ENCODE results near the gene SMARCA1.

DNA sequence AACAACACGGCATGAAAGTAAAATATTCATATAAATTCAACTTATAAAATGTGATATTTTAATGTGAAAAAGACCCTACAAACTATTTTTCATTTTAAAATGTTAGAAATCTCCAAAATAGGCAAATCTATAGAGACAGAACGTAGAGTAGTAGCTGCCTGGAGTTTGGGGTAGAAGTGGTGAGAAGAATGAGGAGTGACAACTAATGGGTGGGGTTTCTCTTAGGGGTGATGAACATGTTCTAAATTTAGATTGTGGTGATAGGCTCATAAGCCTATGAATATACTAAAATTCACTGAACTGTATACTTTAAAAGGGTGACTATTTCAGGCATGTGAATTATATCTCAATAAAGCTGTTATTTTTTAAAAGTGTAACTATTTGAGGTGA, 7.3 kb downstream of the UPF3B start:
- PRO-cap = no peak

- PRO-cap = bidirectional peak, plus-strand start at chrX:120251768, minus-strand start at chrX:120251691; unidirectional peak, minus-strand start at chrX:120251806
Measured at GRCh38 chrX:120251255-120252194, 913 bp downstream of the ZBTB33 start.

GRCh38 chrX:120259857-120260056, 9.1 kb downstream of the ZBTB33 start:
- PRO-cap = no peak

- PRO-cap = no peak
Measured at GRCh38 chrX:120438701-120439156, 30.4 kb downstream of the LAMP2 start.

DNA sequence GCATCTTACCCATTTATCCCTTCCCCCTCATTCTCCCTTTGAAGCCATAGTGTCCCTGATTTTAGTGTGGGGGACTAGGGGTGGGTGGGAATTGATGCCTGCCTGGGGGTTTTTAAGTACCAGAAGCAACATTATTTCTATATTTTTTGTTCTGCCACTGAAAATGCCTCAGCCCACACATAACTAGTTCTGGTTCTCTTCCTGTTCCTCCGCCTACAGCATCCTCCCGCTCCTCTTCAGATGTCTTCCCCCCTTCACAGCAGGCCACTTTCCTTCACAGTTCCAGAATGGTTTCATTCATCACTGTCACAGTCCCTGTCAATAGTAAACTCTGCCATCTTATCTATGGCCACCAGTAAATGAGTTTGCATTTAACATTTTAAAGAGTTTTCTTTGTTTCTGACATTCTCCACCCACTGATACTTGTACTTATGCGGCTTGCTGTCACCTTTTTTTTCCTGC, 114.0 kb downstream of the GLUD2 start:
- PRO-cap = no peak

DNA sequence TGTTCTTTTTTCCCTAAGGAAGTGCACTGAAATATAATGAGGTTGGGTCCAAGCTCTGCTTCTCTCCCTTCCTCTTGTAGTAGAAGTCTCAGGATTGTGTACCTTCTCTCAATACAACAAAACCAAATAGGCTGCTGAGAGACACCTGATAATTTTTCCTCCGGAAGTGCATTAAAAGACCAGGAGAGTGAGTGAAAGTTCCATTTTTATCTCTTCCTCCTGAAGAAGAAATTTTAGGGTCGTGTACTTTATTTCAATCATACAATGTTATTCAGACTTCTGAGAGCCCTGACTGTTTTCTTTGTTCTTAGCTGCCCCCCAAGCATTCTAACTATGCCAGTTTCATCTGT, 1052.1 kb upstream of the GRIA3 start:
- PRO-cap = no peak

DNA sequence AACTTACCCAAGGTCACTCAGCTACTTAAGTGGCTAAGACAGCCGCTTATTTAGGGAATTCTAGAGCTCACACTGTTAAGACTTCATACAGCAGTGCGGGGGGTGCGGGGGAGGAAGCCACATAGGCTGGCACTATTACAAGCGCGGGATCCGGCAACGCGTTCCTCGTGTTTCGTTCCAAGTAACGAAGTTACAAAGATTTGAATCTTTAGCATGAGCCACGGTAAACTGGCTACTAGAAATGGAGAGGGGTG, 1.3 kb downstream of the THOC2 start:
- PRO-cap = no peak

GRCh38 chrX:125204901-125206059, 114.4 kb upstream of the TEX13C start:
- PRO-cap = no peak

DNA sequence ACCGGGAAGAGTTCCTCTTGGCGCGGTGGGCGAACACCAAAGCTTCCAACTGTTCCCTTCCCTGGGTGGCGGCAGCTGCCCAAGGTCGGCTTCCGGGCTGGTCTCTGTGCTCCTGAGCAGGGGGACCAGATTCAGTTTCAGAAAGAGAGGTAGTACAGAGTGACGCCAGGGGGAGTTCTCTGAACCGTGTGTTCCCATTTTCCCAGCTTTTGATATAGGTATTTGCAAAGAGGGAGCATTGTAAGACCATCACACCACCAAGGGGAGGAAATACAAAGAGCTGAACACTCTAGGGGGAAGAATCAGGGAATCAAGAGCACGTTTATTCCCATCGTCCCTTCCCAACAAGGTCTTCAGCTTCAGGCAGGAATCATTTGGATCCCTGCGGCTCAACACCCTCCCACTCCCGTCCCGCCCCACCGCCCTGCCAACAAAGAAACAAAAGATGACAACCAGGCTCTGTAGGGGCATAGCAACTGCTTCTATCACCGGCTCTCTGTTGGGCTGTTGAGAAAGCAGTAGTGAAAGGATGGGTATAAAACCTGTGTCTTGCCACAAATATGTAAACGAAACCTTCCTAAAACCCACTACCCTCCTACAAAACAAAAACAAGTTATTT, 113.5 kb upstream of the TEX13C start:
- PRO-cap = no peak

DNA sequence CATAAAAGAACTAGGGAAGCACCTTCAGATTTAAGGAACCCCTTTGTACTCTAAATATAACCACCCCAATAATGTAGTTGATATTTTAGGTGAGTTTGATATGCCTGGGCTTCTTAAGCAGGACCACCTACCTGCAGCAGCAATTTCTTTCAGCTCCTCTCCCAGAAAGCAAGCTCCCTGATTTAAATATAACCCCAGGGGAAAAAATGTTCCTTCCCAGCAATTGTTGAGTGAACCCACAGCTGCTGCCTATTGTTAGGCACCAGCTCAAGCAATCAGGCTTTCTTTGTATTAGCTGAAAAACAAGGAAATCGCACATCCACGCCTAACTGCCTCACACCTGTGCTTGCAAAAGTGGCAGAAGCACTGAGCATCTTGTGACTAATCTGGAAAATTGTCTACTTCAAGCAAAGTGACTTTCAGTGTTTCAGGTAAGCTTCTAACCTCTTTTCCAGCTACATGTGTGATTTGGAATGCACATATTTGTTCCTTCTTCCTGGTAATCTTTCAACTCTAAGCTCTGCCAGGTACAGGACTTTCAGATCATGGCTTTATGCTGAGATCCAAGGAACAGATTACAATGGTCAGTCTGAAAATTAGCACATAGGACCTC, 432.2 kb downstream of the SMARCA1 start:
- PRO-cap = no peak

DNA sequence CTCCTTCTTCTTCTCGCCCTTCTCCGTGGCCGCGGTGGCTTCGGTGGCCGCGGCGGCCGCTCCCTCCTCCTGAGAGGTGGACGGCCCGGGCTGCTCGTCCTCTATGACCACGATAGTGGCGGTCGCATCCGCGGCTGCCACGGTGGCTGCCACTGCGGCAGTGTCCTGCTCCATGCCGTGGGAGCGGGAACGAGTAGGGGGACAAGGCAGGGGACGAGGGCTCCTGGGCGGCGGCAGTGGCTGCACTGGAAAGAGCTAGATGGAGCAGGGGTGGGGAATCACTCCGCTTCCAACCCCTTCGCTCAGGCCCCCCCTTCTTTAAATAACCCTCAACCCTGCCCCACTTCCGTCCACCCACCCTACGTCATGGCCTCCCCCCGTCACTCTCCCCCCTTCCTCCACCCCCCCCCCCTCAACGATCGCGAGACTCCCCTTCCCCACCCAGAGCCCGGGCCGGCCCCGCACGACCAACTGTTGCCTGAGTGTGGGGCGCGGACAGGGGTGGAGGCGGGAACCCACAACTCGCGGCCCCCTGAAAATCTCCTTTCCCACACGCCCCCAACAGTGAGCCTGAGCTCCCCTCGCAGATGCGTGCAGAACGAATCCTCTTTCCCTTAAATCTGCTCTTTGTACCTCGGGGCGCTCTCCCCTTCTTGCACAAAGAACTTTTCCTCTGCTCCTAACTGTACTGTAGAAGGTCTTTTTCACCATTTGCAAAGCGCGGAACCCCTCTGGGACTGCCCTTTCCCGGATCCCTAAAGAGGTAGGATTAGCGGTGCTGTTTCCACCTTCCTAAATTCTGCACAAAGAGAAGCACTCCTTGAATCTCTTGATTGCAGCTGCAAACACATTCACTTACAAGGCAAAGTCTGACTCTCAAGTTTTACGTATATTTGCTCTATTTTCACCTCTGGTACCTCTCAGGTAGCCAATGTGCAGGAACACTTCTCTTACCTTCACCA, at the start of gene SMARCA1:
Gene SMARCA1, minus strand, starts transcription at position 294 of the 962 bp plus-strand sequence.
- PRO-cap = bidirectional peak, plus-strand start at position 444 of the sequence, minus-strand start at position 320 of the sequence

- PRO-cap = no peak
Measured at GRCh38 chrX:129717717-129718678, 20.8 kb upstream of the XPNPEP2 start.

- PRO-cap = no peak
Measured at GRCh38 chrX:129781045-129781782, 1.5 kb downstream of the SASH3 start.

DNA sequence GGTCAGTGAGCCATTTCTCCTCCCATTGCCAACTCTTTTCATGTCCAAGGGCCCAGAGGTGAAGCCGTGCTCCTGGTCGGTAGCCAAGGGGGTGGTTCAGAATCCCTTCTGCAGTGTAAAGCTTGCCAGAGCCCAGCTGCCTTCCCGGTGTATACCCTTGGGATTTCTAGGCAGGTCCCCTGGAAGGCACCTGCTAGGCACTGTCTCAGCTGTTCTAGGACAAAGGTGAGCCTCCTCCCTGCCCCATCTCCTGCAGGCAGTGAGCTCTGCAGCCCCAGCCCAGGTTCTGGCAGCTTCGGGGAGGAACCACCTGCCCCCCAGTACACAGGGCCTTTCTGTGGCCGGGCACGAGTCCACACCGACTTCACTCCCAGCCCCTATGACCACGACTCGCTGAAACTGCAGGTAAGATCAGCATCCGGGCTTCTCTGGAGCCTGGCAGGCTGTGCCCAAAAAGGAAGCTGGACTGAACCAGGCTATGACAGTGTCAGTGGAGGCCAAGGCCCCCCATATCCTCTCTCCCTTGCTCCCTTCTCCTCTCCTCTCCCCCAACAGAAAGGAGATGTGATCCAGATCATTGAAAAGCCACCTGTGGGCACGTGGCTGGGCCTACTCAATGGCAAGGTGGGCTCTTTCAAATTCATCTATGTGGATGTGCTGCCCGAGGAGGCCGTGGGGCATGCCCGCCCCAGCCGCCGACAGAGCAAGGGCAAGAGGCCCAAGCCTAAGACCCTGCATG, 12.5 kb downstream of the SASH3 start:
- PRO-cap = no peak

DNA sequence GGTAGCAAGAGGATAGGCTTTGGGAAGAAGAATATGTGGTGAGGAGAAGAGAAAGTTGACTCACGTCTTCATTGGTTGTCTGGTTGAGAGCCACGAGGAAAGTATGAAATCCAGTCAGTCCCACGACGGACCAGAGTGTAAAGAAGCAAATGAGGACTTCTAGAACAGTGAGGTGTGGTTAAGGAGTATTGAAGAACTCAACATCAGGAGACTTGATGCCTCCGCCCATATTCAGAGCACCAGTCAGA, 31.1 kb downstream of the ZDHHC9 start:
- PRO-cap = no peak

DNA sequence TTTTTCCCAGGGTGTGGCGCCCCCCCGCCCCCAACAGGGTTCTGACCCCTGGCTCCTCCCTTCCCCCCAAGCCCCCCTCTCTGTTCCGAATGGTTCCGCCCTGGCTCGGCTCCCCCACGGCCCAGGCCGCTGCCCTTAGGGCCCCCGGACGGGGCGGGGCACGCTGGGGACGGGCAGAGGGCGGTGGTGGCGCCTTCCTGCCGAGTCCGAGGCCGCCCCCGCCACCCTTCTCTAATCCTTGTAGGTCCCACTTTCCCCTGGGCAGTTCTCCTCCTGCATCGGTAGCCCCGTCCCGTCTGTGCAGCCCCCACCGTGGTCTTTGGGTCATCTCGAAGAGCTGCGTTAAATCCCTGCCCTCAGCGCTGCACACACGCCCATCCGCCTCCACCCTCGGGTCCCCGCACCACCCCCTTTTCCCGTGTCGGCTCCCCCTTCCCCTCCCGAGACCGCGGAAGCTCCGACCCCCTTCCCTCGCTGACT, 25.6 kb downstream of the UTP14A start:
- PRO-cap = bidirectional peak, plus-strand start at position 176 of the sequence, minus-strand start outside the sequence; bidirectional peak, plus-strand start at position 373 of the sequence, minus-strand start at position 300 of the sequence

- PRO-cap = no peak
Measured at GRCh38 chrX:130523748-130524659, 122.2 kb downstream of the RBMX2 start.

GRCh38 chrX:130560331-130560682, 158.5 kb downstream of the RBMX2 start:
- PRO-cap = unidirectional peak, minus-strand start at chrX:130560592

DNA sequence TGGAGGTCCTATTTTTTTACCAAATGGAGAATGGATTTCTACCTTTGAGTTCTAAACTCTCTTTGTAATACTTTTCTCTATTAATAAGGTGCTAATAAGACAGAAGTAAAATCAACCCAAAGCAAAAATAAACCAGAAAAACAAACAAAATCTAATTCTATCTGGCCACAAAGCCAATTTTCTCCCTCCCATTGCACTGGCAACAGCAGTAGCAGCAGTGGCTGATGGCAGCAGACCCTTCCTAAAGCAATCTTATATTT, 54.7 kb downstream of the ENOX2 start:
- PRO-cap = no peak

- PRO-cap = no peak
Measured at GRCh38 chrX:130887067-130887810, 15.8 kb downstream of the ENOX2 start.